T47D (cell line): ENCODE data around the genes TGFBI and MYOT.

- RRBS: no CpG with 5 or more reads among the region's 10 CpGs
These were observed 135.7 kb downstream of the MACROH2A1 start for GRCh38 chr5:135263335-135263671.

DNA sequence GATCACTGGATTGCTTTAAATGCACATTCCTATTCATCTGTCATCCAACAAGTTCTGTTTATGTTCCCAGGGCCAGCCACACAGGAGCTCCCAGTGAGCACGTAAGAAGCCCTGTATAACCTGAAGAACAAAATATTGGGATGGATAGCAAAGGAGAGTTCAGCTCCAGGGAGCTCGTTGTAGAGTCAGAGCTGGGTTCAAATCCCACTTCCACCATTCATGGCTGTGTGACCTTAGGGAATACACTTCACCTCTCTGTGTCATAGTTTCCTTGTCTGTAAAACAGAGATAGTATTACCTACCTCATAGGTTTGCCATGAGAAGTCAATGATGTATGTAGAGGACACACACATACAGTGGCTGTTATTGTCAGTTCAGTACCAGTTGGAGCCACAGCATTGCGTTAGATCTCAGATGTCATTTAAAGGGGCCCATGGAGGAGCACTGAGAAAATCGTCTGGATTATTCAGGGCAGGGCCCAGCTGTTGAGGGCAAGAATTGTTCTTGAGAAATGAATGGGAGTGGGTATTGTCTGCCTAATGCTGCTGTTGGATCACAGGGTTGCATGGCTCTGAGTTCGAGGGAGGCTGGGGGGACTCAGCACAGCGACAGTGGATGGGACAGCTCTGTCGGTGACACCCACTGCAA lies 67.3 kb downstream of the MACROH2A1 start:
- RRBS: no CpG with 5 or more reads among the region's 7 CpGs

DNA sequence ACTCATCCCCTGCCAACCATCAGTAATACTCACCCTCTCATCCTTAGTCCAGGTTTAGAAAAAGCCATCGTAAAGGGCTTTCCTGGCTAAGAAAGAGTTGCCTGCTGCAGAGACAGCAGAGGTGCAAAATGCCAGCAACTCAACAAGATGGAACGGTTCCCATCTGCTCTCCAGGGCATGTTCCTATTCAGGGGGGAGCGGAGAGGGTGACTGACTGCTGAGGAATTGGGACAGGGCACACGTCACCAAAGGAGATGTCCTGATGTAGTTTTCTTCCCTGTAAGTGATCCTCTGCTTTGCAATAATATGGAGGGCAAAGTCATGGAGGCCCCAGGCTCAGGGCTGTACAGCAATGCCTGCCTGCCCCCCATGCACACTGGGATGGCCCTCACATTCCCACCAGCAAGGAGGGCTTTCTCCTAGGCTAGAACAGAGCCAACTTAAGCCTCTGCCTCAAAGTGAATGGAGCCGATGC lies 24.9 kb downstream of the MACROH2A1 start:
- RRBS: no CpG with 5 or more reads among the region's 5 CpGs

- RRBS: no CpG with 5 or more reads among the region's 13 CpGs
These were observed 21.2 kb downstream of the MACROH2A1 start for GRCh38 chr5:135377735-135378381.

GRCh38 chr5:135433529-135434053 lies 13.6 kb downstream of the DCANP1 start:
- RRBS: no CpG with 5 or more reads among the region's 5 CpGs

DNA sequence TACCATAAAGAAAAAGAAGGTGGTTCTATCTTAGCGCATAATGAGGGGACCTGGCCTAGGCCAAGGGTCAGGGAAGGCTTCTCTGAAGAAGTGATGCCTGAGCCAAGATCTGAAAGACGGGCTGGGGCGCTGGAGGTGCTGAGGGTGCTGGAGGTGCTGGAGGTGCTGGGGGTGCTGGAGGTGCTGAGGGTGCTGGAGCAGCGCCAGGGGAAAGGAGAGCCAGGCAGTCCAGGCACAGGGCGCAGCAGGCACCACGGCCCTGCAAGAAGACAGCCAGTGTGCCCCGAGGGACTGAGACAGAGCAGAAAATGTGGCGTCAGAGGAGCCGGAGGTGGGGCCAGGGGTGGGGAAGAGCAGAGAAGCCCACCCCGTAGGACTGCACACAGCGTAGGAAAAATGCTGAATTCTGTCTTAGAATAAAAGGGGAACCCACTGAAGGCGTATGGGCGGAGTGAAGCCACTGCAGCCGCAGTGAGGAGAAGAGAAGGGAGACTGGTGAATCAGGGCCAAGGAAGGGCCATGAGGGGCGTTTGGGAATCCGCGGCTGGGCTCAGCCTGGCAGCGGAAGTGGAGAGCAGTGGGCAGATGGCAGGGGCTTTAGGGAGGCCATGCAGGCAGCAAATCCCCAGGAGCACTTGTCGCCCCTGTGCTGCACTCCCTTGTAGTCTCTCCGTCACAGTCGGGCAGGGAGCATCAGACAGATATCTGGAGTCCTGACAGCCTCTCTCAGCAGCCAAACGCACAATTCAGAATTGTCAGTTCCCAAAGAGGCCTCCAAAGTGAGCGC lies 35.8 kb upstream of the LECT2 start:
- RRBS: no CpG with 5 or more reads among the region's 23 CpGs

DNA sequence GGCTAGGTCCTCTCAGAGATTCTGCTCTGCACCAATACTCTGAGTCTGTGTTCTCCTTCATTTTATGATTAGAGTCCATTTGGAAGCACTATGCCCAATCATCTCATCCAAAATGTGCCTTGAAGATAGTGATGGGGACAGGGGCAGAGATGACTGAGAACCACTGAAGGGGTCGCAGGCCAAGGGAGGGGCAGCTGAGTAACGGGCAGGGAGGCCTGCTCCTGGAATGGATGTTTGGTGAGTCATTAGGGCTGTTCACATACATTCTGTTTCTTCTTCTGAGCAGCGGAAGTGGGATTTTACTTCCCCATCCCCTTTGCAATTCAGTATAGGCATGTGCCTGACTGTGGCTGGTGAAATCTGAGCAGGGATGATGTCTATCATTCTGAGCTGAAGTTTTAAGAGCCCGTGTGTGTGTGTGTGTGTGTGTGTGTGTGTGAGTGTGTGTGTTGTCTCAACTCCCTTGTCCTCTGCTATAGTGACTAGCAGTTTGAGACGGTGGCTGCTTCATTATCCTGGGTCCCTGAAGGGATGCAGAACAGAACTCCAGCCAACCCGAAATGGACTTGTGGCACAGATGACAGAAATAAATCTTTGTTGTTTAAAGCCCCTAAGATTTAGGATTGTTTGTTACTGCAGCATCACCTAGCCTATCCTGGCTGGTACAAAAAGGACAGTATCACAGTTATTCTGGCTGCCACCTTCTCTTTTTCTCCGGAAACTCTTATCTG lies 29.3 kb upstream of the TGFBI start:
- RRBS: no CpG with 5 or more reads among the region's 7 CpGs

DNA sequence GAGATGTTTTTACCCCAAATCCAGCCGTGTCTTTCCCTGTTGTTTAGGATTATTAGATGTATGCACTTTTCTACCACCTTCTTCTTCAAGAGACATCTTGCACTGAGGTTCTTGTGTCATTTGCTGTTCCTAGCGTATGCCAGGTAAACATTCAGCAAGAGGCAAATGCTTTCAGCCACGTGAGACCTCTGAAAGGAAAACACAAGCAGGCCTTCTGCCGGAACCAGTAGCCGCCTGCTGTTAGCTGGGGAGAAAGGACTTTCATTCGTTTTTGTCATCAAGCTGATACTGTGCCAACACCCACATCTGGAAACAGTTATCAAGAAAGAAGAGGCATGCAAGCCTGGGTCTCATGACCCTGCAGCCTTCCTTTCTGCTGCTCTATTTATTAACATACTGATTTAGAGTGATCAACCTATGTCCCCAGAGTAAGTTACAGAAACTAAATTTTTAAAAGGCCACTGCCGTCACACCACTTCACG lies 9.4 kb upstream of the TGFBI start:
- RRBS: no CpG with 5 or more reads among the region's 8 CpGs

DNA sequence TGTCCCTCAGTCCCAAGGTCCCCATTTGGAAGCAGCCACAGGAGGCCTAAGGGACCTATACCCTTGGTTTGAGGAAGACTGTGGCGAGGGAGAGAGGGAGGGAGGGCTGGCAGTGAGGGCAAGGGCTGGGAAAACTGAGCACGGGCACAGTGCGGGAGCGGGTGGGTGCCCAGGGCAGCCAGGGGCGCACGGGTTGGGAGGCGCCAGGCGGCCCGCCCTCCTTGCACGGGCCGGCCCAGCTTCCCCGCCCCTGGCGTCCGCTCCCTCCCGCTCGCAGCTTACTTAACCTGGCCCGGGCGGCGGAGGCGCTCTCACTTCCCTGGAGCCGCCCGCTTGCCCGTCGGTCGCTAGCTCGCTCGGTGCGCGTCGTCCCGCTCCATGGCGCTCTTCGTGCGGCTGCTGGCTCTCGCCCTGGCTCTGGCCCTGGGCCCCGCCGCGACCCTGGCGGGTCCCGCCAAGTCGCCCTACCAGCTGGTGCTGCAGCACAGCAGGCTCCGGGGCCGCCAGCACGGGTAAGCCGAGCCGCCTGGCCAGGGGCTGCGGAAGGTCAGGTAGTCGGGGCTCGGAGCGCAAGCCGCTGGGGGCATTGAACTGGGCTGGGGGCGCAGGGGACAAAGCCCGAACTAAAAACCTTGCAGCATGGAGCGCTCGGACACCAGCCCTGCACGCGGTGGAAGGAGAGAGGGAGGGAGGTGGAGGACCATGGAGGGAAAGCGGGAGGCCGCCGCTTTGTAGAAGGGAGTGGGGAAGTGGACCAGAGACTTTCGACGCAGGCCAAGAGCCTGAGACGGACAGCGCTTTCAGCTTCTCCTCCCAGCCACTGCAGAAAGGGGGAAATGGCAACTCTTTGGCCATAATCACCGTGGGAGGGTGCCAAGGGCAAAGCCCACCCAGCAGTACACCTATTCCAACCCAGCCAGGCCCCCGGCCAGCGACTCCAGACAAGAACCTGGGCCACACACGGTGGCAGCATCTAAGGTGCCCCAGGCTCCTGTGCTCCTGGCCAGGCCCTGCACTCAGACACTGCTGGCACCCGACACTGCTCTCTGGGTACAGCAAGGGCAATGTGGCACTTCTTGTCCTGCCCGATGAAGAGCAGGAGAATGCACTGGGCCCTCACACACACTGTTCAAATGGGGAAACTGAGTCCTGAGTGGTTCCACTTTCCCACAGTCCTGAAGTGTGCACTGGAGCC lies at the start of gene TGFBI:
TSS of gene TGFBI (plus strand) at position 311 of the 1,195 bp plus-strand sequence.
- RRBS: 2% methylated on average over 7 of the region's 70 CpGs

DNA sequence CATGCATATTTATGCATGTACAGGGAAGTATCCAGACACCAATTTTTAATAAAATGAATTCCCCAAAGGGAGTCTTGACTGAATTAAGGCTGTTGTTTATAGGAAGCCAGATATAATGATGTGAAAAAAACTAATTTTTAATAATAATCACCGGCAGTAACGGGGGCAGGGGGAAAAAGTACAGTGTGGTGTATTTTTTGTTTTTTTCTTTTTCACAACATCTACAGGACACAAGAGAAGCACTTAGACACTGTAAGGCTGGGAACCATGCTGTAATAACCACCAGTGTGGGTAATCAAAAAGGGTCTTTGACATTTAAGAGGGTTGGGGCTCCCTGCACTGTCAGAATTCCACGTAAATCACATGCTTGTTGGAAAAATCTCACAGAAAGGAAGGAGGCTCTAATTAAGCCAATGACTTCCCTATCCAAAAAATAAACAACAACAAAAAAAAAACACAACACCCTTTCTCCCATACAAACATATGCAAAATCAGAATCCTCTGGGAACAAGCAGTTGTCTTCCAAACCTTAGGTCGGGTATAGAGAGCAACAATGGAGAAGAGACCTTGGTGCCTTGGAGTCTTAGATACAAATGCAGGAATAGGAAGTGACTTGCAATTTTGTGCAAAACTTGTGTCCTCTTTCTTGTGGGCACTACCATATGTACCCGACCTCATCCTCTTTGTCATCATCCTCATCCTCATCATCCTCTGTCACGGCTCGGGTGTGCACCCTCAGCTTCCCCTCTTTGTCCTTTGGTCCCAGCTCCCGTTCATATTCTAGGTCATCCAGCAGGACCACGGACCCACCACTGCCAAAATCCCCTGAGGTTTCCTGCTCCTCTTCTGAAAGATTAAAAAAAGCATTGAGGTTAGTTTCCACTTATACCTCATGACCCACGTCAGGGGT lies 520.9 kb downstream of the SPOCK1 start:
- RRBS: no CpG with 5 or more reads among the region's 10 CpGs

- RRBS: no CpG with 5 or more reads among the region's 5 CpGs
These were observed 431.6 kb downstream of the SPOCK1 start for GRCh38 chr5:137067573-137067956.

- RRBS: no CpG with 5 or more reads among the region's 4 CpGs
These were observed 67.5 kb upstream of the SPOCK1 start for GRCh38 chr5:137566741-137567011.

DNA sequence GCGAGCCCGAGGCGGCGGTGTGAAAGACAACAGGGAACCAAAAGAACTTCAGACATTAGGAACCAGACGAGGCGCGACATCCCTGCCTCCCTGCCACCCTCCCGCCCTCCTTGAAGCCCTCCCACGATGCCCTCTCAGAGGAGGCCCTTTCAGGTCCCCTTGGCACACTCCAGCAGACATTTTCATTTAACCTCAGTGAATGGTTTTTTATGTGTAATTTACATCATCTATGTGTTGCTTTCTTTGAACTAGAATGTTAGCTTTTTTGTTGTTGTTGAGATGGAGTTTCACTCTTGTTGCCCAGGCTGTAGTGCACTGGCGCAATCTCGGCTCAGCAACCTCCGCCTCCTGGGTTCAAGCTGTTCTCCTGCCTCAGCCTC lies 1.0 kb upstream of the HNRNPA0 start:
- RRBS: no CpG with 5 or more reads among the region's 12 CpGs

DNA sequence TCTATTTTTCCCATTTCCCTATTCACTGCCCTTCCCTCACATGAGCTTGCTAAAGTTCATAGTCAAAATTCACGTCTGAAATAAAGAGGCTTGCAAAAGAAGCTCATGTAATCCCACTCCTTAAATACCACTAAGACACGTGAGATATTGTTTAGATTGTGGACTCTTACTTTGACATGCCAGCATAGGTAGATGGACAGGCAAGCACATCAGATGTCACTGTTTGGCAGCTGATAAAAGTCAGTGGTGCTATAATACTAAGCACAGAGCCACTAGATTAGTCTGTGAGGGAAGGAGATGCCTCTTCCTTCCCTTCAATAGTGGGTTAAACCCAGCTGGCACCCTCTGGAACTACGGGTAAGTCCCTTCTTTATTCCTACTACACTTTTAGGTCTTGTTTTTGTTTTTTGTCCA lies at the start of gene MYOT:
TSS of gene MYOT (plus strand) at position 264 of the 414 bp plus-strand sequence.
- RRBS: no CpG with 5 or more reads among the region's 3 CpGs

DNA sequence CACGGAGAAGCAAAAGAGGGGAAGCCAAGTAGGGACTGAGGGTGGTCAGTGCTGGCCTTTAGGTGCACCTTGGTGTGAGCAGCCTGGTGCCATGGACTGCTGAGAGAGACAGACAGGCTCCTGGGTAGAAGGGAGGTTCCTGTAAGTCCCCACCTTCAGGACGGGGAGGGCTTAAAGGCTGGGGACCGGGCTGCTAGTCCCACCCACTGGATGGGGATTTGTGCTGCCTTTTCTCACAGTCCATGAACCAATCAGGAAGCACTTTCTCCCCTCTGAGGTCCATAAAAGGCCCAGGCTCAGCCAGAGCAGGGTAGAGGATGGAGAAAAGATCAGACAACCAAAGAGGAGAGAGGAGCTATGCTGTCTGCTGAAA lies 15.3 kb downstream of the CDC25C start:
- RRBS: no CpG with 5 or more reads among the region's 3 CpGs

DNA sequence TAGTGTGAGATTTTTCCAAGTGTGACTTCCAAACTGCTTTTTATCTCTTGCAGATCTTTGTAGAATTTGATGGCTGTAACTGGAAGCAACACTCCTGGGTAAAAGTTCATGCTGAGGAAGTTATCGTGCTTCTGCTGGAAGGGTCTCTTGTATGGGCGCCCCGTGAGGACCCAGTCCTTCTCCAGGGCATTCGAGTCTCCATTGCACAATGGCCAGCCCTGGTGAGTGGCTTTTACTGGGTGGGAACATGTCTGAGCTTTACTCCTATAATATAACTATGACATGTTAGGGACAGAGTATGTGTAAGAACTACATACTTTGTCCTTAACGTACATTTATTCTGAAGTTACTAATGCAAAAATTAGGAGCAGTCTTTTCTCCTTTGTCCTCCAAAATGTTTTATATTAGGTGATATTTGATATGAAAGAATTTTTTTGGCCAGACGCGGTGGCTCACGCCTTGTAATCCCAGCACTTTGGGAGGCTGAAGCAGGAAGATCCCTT lies 20.2 kb downstream of the KDM3B start:
- RRBS: no CpG with 5 or more reads among the region's 8 CpGs

GRCh38 chr5:138379153-138380106 lies 26.9 kb downstream of the KDM3B start:
- RRBS: no CpG with 5 or more reads among the region's 4 CpGs

DNA sequence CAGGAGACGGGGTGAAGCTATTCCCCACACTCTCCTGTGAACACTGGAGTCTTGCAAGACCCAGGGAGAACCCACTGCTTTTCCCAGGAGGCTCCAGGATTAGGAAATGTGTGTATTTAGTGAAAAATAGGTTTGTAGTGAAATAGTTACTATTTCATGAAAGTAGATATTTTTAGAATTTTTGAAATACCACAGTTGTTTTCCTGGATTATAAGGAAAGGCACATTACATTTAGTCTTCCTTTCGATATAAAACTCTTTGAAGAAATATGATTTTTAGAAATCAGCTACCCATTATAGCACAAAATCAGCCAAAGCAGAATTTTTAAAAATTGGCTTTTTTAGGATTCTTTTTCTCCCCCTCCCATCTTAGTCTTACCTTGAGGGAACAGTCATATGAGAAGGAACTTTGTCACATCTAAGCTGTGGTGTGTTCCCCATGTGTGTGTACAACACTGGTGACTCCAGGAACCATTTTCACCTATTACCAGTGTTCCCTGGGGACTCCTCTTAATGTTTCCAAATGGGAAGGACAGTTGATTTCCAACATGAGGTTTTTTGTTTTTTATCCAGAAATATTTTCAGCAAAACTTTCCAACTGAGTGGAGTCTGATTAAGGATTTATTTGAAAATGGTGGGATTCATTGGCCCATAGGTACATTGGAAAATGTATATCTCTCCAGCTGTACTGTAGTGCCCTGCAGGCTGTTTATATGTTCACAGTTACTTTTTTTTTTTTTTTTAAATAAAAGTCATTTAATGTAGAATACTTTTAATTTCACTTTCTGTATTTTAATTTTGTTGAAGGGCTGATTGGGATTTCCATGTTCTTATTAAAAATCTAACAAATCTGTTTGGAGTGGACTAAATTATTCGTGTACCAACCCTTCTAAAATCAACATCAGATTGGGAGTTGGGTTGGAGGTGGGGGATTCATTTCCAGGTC lies 2.4 kb upstream of the REEP2 start:
- RRBS: no CpG with 5 or more reads among the region's 3 CpGs

GRCh38 chr5:138458940-138459716 lies 6.2 kb upstream of the EGR1 start:
- RRBS: no CpG with 5 or more reads among the region's 17 CpGs